ENCODE measurements around a stretch of chr11.

DNA sequence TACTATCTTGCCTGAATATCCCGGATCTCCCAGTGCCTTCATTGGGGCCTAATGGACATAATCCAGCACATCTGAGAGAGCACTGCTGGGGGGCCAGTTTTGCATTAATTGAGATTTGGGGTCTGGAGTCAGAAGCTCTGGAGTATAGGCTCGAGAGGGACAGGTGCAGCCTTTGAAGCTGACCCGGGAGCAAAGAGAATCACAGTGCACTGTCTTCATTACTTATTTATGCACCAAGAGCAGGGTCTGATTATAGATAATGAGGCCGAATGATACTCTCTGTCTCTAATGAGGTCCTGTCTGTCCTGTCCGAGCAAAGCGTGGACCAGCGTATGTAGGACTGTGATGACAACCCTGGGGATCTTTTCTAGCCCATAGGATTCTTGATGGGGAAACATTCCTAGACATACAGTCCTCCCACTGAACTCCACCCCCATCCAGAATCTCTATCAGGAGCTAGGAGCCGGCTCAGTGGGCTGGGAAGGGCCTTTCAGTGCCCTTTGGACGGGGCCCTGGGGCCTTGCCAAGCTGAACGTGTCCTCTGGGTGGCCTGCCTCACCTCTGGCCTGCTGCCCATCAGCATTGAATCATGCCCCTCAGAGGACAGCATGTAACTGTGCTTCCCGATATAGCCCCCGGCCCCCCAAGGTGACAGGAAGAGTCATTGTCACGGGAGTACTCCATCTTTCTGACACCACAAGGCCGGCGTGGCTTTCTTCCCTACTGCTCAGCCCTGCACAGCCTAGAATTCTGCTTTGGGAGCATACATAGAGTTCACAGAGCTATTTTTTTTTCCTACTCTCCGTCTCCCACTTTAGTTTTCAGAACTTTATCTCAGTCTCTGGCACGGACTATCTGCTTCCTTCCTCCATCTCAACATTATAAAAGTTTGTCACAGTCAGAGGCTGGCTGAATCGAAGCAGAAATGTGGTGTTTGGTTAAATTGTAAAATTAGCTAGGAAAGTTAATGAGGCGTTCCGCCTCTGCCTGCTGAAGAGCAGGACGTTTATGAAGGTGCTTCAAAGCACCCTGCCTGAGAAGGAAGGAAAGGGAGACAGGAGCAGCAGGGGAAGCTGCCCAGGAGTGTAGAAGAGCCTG, 111.8 kb downstream of the ZBTB16 start:
- PRO-cap = no peak
- RAMPAGE, long total RNA, 4 experiments = no peak in any of the 4 experiments

GRCh38 chr11:114182942-114183691, 113.1 kb upstream of the NNMT start:
- PRO-cap = no peak
- RAMPAGE, long total RNA, 4 experiments = no peak in any of the 4 experiments

DNA sequence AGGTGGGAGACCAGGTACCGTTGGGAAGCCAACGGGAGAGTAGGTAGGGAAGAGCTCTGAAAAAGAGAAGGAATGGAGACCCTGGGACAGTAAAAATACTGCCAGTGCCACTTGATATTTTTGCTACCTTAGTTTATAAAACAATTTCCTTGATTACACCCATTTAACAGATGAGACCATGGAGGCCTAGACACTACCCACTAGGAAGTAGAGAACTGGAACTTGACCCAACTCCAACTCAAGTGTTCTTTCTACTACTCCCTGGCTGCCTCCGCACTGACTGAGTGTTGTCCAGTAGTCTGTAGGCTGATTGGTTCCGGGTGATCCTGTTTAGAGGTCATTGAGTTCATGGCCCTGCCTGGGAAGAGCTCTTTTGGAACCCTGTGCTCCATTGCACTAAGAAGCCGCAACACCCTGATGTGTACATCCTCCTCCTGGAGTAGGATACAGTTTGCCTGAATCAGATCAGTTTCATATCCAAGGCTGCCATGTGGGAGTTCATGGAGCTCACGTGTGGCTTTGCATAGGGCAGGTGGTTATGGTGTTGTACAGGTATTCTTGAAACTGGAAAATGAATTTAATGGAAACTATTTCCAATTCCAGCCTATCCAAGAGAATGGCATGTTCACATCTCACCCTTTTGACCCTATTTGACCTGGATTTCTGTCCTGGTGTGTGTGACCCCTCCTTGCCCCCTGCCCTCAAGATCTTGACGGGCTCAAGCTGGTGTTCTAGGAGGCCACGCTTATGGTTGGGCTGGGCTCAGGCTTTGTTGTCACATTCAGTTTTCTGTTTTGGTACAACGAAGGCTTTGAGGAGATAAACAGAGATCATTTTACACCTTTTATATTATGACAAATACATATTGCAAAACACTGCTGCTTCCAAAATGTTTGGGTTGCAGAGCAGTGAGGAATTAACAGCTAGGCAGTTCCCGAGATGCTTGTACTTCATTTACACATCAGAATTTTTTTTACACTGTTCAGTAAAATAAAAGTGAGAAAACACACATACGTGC, 102.2 kb upstream of the NNMT start:
- PRO-cap = no peak
- RAMPAGE, long total RNA, 4 experiments = no peak in any of the 4 experiments

DNA sequence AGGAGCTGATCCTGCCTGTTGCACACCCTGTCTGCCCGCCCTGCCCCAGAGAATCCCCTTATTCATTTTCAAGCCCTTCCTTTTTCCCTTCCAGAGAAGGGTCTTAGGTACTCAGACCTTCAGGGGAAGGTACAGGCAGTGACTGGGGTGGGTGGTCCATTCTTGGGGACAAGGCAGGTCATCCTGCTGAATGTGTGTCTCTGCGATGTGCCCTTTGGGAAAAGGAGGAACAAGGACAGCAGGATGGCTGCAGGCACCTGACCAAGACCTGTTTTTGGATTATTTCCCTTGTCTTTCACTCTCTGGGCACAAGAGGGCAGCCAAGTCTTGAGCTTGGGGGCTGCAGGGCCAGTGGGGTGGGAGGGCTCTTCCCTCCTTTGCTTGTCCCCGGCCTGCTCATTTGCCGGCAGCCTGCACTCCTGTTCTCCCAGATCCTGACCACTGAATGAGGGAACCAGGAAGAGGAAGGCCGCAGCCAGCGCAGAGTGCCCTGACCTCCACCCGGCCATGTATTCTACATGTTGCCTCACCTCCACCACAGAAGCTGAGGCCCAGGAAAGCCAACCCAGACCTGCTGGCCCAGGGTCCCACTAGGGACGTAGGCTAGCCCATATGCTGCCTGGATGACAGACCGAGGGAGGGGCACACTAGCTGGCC, 15.6 kb upstream of the NNMT start:
- PRO-cap = no peak
- RAMPAGE, long total RNA, 4 experiments = no peak in any of the 4 experiments

DNA sequence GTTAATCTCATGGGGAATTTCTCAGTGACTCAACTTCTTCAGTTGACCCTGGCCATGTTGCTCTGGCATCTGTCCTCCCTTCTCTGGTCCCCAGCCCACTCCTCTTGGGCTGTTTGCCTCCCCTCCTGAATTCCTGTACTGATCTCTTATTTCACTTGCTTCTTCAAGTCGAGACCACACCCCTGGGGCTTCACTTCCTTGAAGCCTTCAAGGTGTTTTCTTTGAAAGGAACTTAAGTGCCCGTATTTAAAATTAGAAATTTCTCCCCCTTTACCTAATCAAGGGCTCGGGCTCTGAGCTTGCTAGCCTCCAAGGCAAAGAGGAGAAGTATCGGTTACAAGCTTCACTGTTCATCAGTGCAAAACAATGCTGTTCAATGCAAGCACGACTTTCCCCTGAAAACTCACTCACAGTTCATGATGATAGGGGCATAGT, 23.8 kb downstream of the NNMT start:
- PRO-cap = no peak
- RAMPAGE, long total RNA, 4 experiments = no peak in any of the 4 experiments

DNA sequence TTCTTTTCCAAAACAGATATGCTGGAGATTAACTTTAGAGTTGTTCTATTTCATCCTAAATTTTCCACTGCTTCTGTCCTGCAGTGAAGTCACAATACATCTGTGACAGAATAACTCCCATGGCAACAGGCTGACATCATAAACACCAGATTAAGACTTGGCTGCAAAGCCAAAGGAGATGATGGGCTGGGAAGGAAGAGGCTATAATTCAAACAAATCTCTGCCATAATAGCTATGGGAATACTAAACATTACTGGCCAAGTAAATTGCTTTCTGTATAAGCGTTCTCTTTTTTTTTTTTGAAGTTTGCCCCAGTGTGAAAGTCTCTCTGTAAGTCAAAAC, 107.7 kb downstream of the CADM1 start:
- PRO-cap = no peak
- RAMPAGE, long total RNA, 4 experiments = no peak in any of the 4 experiments

DNA sequence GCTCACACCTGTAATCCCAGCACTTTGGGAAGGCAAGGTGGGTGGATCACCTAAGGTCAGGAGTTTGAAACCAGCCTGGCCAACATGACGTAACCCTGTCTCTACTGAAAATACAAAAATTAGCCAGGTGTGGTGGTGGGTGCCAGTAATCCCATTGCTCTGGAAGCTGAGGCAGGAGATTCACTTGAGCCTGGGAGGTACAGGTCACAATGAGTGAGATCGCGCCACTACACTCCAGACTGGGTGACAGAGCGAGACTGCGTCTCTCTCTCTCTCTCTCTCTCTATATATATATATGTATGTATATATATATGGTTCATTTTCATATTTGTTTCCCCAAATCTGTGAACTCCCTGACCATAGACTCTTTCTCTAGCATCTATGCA, 56.4 kb upstream of the CADM1 start:
- PRO-cap = no peak
- RAMPAGE, long total RNA, 4 experiments = no peak in any of the 4 experiments

GRCh38 chr11:115660165-115660755, 156.0 kb upstream of the CADM1 start:
- PRO-cap = no peak
- RAMPAGE, long total RNA, 4 experiments = no peak in any of the 4 experiments

DNA sequence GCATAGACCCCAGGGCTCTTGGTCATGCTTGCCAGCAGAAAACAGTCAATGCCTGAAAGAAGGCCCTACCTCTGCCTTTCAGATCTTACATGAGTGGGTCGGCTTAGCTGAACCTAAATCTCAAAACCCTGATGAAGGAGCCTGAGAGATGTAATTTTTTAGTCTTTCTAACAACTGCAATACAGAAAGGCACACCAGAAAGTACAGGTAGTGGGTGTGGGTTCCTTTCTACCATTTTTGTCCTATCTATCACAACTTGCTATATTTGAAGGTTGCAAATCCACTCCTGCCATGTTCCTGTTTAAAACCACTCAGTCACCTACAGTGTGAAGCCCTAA, 336.0 kb upstream of the CADM1 start:
- PRO-cap = no peak
- RAMPAGE, long total RNA, 4 experiments = no peak in any of the 4 experiments

DNA sequence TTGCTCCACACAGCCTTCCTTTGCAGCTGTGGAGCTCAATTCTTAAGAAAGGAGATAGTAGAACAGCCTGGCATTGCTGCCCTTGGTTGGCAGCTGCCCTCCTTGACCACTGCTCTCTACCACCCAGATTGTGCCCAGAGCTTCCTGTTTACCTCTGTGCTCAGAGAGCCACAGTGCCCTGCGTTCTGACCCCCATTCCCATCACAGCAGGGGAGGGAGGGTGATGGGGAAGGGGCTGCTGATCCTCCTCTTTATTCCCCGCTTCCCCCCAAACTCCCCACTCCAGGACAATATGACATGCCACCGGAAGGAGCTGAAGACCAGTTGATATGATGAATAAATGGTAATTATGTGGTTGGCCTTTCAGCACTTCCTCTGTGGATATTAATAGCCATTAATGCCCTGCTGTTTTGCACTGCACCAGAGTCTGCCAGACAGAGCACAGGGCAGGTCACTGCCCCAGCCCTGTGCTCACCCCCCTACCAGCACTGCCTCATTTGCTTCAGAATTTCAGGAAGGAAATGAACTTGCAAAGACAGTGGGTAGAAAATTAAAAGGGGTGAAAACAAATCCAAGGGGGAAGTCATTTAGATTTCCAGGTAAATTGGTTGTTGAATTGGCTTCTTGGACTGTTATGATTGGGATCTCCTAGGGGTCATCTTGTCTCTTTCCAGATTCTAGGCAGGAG, 426.9 kb upstream of the CADM1 start:
- PRO-cap = no peak
- RAMPAGE, long total RNA, 4 experiments = no peak in any of the 4 experiments

DNA sequence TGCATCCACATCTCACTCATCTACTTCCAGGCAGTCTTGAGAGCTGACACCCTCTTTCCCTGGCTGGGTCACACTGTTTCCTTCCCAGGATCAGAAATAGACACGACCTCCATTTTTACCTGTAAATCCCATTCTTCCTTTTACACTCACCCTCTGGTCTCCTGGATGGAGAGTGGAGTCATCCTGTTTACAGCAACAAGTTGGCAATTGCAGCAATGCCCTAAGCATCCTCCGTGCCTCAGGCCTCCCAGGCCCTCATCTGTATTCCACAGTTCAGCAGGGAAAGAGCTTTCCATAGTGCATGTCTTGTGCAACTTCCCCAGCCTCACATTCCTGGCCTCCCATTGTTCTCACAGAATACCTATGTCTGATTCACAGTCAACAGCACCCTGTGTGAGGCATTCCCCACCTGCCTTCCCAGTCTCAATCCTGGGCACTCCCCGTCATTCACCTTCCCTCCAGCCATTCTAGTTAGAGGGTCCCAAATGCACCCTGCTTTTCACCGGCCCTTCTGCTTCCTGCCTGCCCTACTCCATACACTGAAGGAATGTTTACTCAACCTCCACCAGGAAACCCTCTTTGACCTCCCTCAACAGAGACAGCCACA, 405.8 kb downstream of the BUD13 start:
- PRO-cap = no peak
- RAMPAGE, long total RNA, 4 experiments = no peak in any of the 4 experiments

DNA sequence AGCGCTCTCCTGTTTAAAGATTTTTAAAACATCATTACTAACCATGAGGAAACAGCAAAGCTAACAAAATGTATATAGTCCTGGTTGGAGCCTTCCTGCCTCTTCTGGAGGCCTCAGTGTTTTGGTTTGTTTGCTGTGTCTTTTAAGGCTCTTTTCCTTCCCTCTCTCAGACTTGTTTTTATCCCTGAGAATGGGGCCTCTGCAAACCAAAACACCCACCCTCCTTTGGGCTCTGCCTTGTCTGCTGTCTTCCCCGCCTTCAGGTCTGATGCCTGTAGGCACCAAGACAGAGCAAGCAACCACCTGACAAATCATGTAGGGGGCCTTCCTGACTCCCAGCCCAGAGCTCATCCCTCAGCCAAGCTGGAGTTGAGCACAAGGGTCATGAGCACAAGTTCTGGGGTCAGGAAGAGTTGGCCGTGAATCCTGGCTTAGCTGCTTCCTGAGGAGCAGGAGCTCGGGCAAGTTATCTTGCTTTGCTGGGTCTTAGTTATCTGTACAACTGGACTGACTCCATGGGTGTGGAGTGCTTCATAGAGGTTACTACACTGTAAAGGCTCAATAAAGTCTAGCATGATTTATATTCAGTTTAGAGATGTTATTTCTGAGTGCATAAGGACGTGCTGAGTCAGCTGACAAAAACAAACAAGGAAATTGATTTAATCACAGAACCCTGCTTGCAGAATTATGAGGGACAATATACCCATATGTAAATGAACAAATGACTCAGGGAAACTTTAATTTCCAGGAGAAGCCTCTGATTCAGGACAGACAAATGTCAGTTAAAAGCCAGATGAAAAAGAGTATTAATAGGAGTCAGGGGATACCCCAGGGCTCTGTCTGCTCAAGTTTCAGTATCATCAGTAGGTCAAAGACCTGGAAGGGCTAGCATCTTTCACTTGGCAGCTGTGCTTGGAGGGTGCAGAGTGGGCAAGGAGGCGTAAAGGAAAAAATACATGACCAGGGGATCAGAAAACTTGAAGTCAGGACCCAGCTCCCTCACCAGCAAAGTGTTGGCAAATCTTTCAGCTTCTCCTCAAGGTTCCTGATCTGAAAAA, 15.0 kb upstream of the APOA1 start:
- PRO-cap = no peak
- RAMPAGE, long total RNA, 4 experiments = no peak in any of the 4 experiments

- PRO-cap = no peak
- RAMPAGE, long total RNA, 4 experiments = no peak in any of the 4 experiments
Measured at GRCh38 chr11:116955522-116956048, 118.2 kb upstream of the APOA1 start.

DNA sequence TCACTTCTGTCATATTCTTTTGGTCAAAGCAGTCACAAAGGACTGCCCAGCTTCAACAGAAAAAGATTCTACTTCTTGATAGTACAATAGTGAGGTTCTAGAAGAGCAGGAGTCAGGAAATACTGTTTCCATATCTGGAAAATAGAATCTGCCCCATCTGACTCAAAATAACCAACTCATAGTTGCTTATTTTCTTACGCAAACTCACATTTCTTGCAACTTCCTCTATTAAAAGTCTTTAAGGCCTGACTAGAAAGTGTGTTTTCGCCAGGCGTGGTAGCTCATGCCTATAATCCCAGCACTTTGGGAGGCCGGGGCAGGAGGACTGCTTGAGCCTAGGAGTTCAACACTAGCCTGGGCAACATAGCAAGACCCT, 116.8 kb downstream of the SIK3 start:
- PRO-cap = no peak
- RAMPAGE, long total RNA, 4 experiments = no peak in any of the 4 experiments

DNA sequence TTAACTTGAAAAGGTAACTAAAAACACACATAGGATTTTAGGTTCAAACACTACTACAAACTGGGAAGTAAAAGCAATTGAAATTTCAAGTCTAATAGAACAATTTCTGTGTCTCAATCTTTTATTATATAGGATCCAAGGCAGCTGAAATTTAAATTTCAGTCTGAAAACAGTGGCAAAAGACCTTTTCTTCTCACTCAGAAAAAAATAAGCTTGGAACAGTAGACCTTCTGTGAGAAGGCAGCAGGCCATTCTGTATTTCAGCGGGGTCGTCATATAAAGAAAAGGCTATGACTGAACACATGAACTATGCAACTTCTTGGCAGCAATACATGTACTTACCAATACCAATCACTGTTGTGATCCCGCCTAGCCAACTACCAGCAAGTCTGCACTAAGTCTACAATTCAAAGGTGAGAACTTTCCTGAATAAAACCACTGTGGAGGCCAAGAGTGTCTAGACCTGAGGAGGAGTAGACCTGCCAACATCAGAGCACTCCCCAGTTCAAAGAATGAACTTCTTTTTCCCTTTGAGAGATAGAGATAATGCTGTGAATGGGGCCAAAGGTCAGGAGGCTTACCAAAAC, 108.3 kb downstream of the SIK3 start:
- PRO-cap = no peak
- RAMPAGE, long total RNA, 4 experiments = no peak in any of the 4 experiments

DNA sequence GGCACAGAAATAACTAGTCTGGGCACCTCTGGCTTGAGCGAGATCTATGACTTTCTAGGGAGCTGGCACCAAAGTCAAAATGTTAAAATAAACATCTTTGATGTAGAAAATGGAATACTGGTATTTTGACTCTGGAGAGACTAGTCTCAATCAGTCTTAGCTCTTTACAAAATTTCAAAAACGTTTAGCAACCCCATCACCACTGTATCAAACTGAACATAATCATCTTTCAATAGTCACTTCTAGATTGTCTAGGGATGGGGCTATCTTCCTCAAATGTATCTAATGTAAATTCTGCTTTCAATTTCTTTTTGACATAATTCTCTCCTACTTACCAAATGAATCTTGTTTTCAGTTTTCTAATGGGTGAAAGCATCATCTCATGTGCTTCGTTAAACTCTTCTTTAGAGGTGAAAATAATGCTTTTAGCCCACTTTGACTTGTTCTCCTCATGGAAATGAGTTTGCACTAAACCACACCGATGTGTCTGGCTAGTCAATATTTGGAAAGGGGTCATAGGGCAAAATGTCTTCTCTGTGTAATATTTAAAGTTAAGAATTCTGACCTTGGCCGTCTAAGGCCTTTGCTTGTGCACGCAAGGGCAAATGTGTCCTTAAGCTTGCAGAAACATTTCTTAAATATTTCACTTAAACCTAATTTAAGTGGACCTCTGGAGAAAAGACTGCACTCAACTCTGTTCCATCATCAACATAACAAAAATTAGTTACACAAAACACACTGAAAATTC, 5.2 kb downstream of the SIK3 start:
- PRO-cap = no peak
- RAMPAGE, long total RNA, 4 experiments = no peak in any of the 4 experiments

DNA sequence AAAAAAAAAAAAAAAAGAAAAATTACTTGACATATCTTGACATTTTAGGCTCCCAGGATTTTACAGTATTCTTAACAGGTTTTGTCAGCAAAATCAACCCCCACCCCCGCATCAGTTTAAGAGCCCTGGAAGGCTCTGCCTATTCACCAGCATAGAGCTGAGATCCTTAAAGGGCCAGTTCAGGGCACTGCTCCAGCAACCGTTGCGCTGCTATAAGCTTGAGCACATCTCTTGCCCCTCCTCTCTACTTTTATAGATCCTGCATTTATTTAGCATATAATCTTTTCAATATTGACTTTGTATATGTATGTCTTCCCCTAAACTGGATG, 690 bp upstream of the PAFAH1B2 start:
- PRO-cap = no peak
- RAMPAGE, long total RNA, 4 experiments = no peak in any of the 4 experiments

DNA sequence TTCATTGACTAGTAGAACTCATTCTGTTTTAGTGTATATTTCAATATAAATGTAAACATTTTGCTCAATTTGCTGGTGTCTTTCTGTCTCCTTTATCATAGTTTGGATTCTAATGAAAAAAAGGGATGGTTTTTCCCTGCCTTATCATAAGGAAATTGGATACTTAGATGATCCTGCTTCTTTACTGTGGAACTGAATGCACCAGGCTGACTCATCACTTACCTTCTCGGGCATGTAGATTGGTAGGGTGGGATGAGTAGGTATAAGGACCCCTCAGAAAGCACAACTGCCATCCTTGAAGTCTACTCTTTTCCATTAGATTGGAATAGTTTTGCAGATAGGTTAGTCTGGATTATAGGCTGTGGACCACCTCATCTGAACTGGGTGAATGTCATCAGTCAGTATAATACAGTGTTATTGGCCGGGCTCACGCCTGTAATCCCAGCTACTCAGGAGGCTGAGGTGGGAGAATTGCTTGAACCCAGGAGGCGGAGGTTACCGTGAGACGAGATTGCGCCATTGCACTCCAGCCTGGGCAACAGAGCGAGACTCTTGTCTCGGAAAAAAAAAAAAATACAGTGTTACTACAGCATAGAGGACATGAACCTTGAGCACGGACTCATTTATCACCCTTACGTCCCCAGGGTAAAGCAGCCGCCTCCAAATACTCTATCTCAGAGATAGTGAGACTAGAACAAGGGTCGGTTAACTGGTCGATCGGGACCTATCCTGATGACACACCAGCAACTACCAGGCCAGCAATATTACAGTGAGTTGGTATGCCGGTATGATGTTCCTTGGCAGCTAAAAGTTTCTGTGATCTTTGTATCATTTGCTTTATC, 7.3 kb upstream of the SIDT2 start:
- PRO-cap = no peak
- RAMPAGE, long total RNA, 4 experiments = no peak in any of the 4 experiments

DNA sequence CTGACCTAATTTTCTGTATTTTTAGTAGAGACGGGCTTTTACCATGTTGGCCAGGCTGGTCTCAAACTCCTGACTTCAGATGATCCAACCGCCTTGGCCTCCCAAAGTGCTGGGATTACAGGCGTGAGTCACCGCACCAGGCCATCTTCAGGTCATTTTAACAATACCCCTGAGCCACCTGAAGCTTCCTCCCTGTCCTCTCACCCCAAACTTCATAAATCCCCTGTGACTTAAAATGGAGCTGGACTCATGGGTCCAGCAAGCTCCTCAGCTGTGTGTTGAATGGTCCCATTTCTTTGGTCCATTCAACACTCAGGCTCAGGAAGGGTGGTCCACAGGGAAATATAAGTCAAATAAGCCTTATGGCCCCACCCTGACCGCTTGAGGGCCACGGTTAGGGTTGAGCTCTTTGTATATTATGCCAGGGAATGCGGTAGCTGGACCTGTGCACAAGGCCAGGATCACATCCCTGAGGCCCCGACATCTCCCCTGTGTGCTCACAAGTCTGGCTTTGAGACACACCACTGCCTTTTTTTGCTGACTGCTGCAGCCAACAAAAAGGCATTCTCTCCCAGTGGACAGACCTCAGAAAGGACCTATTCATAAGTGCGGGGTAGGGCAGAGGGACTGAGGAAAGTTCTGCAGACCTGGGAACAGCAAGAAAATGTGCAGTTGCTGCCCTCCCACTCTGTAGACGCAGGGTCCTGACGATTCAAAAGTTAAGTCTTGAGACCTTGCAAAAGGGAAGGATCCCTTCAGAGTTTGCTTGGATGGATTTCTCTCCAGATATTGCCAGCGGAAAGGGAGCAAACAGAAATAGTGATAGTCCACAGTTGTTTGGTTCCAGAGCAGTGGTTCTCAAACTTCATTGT, 3.5 kb upstream of the SIDT2 start:
- PRO-cap = no peak
- RAMPAGE, long total RNA, 4 experiments = no peak in any of the 4 experiments

GRCh38 chr11:117186387-117186798, 7.8 kb downstream of the SIDT2 start:
- PRO-cap = no peak
- RAMPAGE, long total RNA, 4 experiments = no peak in any of the 4 experiments